Penis (tissue), 1 donor: ENCODE measurements around the genes PDE6G and HGS.

DNA sequence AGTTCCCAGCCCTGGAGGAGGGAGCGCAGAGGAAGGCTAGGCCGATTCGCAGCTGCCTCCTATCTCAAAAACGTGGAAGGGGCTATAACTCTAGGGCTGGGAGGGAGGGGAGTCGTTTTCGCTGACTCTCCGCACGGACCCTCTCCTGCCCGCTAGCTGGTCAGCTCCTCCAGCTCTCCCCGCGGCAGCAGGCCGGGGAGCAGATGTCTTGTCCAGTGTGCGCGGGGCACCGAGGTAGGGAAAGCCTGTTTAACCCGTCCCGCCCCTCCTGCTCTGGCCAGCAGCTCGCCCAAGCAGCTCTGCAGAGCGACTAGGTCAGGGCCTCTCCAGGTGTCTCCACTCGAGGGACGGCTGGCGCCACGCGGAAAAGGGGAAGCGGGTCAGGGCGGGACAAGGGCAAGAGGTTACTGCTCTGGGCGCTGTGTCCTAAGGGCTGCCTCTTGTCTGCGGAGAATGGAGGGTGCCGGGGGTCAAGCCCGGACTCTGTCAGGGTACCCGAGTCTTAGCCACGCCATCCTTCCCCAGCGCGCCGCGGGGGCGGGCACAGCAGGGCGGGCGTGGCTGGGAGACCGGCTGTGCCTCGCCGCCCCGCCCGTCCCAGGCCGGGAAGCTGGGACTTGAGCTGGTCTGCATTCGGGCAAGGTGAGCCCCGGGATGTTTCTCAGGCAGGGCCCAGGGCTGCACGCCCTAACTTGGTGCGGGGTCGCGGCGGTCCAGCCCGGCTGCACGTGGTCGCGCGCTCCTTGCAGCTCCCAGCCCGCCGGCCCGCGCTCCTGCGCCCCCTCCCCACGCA lies 6.1 kb upstream of the ACTG1 start:
- PRO-cap, result no peak

DNA sequence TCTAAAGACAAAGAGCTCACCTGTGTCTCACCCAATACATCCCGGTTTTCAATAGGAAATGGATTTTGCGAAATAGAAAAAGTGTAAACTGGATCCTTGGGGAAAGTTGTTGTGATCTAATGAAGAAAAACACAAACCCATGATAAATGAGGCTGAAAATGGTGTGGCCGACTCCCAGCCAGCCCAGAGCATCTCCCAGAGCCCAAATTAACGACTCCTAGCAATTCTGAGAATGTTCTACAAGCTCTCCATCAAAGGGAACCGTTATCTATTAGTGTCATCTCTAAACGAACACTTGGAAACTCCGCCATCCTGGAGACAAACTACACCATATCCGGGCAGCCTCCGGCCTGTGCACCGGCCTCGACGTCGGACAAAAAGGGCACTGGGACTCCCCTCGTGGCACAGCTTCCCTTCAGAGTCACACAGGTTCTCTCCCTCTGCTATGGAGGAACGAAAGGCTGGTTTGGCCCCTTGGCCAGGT lies 16.9 kb upstream of the FAAP100 start:
- PRO-cap, result no peak

DNA sequence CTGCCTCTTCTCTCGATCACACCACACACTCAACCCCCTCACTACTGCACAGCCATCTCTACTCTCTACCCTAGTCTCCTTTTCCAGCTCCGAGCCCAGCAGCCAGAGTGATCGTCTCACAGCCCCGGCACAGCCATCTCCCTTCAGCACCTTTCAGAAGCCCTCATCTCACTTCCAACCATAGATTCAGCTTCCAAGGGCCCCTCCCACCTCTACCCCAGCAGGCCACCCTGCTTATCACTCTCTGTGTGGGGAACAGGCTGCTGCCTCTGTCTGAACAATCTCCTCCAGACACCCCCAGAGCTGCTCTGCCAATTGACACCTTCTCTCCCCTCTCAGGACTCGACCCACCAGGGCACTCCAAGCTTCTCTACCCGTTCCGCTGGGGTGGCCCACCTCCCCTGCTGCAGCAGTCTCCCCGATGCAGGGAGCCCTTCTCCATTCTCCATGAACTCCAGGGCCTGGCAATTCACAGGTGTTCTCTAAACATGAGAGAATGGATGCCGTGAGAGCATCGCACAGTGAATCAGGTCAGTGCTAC lies 28.2 kb upstream of the FAAP100 start:
- PRO-cap, result no peak

GRCh38 chr17:81613086-81613726 lies 23.7 kb downstream of the NPLOC4 start:
- PRO-cap, result no peak

DNA sequence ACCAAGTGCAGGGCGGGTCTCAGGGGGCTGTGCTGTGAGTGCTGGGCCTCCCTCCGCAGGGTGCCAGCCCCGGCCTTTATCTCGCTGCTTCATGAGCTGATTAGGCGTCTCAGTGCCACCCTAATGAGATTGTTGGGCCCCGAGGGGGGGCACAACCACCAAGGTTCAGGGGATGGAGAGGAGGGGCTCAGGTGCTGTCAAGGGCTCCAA lies at the start of gene PDE6G:
Gene PDE6G (minus strand): TSS at position 52 of the 210 bp plus-strand sequence.
- PRO-cap, result no peak

GRCh38 chr17:81683895-81684285 lies at the start of gene HGS:
Gene HGS (plus strand): TSS chr17:81684011.
- PRO-cap, result bidirectional peak, plus-strand start at chr17:81683984, minus-strand start at chr17:81683753

DNA sequence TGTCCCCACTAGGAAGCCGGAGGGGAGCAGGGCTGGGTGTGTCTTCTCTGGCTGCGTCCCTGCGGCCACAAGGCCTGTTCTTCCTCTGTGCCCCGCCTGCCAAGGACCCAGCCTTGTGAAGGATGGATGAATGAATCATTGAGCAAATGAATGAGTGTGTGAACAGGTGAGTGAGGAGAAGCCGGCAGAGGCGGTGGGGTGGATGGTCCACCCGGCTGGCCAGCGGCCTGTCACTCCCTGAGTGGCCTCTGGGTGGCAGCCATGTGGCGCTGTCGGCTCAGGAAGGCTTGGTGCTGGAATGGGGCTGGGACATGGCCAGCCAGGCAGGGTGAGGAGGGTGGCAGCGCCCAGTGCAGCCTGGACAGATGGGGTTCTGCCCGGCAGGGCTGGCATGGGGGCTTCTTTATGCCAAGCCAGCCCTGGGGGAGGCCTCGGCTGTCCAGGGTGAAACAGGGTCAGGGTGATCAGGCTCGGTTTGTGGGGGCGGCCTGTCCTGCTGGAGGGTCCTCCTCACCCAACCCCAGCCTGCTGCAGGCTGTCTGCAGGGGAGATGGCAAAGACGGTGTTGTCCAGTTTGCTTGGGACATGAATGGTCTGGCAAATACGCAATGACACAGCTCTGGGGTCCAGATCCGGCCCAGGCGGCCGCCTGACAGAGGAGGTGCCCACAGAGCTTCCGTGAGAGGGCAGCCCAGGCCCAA lies 21.7 kb downstream of the SLC25A10 start:
- PRO-cap, result no peak

- PRO-cap, result no peak
Measured at GRCh38 chr17:81734358-81734914, 22.4 kb downstream of the SLC25A10 start.

DNA sequence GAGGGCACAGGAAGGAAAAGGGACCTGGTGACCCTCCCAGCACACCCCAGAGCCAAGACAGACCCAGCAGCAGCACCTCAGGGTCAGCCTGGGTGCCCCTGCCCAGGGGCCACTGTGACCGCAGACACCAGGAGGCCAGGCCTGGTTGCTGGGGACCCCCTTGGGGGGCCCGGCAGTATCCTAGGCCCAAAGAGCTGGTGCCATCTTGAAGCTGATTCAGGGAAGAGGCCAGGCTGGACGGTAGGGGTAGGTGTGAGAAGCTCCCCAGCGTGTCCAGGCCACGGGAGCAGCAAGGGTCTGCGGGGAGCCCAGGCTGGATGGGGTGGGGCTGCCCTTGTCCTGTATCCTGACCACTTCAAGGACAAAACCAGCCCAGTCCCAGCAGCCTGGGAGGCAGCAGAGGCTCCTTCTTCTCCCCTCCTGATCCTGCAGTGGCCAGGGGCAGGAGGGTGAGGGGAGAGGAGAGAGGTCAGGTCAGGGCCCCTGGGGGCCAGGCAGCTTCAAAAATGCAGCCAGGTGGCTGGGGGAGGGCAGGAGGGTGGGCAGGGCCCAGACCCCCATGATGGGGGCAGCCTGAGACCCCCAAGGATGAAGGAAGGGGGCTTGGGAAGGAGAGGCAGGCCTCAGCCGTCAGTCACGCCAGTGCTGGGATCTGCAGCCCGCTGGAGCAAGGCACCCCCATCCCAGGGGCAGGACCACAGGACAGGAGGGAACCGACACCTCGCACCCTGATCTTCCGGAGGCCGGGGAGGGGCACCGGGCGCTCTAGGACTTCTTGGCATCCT lies 10.4 kb downstream of the MCRIP1 start:
- PRO-cap, result no peak

DNA sequence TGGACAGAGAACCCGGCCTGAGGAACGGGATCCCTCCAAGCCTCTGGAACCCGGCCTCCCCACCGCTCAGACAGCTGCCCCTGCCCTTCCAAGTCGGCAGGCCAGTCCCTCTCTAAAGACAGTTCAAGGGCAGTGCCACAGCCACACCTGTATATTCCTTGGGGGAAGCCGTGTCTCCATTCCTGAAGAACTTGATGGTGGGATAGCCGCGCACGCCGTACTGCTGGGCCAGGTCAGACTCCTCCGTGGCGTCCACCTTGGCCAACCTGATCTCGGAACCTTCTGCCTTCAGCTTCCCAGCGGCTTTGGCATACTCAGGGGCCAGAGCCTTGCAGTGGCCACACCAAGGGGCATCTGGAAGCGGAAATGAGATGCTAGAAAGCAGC lies 1.3 kb downstream of the P4HB start:
- PRO-cap, result no peak

- PRO-cap, result no peak
Measured at GRCh38 chr17:81868439-81869169, 2.5 kb downstream of the ARHGDIA start.

- PRO-cap, result bidirectional peak, plus-strand start at chr17:81870874, minus-strand start at chr17:81870785
Measured at GRCh38 chr17:81870319-81870955, 700 bp downstream of the ARHGDIA start.

DNA sequence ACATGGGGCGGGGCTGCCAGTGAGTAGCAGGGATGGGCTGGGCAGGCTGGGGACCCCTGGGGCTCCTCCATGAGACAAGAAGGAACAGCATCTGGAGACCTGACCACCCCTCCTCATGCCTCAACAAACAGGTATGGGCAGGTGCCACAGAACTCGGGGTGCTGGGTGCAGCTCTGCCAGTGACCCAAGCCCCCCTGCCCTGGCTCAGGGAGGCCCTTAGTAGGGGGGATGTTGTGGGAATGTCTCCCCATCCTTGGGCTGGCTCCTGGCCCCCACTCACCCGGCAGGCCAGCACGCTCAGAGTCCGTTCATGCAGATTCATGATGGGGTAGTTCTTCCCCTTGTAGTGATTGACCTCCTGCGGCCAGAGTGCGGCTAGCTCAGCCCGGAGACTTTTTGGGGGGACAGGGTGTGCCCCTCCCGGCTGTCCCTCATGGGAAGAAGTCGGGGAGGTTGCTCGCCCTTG lies 3.8 kb downstream of the NPB start:
- PRO-cap, result no peak

DNA sequence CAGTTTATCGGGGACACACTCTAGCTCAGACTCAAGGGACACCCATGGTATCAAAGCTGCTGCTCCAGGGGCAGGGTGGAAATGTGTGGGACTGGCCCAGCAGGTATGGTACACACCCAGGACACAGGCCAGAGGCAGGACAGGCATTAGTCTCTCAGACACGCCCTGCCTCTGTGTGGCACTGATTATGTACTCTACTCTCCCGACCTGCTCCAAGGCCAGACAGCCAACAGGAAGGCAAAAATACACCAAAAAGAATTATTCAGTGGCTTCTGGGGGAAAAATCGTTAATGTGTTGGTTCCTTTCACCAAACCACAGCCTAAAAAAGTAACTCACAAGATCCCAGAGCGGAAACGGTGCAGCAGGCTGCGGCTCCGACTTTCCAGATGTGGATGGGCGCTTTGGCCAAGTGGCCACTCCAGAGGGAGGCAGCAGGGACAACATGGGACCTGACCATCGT lies 914 bp upstream of the SIRT7 start:
- PRO-cap, result no peak

DNA sequence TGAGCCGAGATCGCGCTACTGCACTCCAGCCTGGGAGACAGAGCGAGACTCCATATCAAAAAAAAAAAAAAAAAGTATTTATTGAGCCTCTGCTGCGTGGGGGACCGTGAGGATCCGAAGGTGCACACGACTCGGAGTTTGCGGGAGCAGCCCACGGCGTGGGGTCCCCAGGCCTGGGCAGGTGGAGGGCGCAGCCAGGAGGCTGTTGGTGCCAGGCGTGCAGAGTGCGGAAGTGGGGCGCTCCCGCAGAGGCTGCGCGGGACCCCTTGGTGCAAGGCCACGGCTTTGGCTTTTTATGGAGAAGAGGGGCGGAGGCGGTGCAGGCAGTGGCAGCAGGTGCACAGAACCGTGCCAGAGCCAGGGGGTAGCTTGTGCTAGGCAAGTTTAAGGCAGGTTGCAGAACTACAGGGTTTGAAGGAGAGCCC lies 1.1 kb downstream of the ASPSCR1 start:
- PRO-cap, result no peak

DNA sequence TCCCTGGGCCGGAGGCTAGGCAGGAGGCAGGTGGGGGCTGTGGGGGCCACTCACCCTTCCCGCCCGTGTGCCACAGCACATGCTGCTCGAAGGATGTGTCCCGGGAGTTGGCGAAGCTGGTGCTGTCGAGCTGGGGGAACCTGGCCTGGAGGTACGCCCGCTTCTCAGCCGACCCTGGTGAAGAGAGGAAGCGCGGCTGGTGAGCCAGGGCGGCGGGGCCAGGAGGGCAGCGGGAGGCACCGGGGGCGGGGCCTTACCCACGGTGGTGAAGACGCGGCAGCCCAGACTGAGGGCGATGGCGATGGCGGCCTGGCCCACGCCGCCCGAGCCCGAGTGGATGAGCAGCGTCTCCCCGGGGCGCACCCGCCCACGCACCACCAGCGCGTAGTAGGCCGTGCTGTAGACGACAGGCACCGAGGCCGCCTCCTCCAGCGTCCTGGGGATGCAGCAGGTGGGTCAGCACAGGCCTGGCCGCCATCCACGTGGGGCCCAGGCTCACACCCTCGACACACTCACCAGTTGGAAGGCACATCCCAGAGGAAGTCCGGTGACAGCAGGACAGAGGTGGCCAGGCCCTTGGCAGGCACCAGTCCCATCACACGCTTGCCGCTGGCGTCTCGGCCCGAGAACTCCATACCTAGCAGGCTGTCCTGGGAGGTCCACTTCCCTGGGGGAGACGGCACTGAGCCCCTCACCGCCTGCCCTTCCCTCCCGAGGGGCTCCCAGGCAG lies 14.2 kb downstream of the FASN start:
- PRO-cap, result no peak

DNA sequence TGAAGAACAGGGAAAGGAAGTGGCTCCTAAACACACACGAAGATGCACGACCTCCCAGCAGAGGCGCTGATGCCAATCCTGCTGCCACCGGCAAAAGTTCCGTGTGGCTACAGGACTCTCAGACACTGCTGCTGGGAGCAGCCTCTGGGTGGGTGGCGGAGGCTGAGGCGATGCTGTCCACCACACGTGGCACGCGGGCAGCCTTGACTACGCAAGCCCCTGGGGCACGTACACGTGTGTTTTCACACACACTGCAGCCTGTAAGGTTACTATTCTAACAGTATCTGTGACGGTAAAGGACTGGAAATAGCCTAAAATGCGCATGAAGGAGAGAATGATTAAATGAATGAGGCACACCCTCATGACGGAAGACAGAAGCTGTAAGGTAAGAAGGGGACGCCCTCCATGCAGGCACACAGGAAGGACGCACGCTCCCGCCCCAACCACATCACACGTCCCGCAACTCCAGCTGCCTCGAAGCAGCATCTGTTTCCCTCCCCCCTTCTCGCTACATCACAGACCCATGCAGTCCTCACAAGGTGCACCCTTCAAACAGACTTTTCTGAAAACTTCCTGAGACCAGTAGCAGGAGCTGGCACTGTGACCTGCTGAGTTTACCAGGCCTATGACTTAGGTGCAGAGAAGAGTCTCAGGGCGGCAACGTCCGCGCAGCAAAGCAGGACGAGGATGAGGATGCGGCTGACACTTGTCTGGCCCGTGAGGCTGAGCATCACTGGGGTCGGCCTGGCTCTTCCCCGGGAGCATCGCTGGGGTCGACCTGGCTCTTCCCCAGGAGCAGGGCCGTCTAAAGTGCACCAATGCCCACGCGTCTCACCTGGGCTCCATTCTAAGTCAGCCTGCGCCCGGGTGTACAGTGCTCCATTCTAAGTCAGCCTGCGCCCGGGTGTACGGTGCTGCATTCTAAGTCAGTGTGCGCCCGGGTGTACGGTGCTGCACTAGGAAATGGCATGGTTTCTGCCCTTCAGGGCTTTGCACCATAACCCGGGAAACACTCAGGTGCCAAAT lies 28.8 kb upstream of the FASN start:
- PRO-cap, result no peak

DNA sequence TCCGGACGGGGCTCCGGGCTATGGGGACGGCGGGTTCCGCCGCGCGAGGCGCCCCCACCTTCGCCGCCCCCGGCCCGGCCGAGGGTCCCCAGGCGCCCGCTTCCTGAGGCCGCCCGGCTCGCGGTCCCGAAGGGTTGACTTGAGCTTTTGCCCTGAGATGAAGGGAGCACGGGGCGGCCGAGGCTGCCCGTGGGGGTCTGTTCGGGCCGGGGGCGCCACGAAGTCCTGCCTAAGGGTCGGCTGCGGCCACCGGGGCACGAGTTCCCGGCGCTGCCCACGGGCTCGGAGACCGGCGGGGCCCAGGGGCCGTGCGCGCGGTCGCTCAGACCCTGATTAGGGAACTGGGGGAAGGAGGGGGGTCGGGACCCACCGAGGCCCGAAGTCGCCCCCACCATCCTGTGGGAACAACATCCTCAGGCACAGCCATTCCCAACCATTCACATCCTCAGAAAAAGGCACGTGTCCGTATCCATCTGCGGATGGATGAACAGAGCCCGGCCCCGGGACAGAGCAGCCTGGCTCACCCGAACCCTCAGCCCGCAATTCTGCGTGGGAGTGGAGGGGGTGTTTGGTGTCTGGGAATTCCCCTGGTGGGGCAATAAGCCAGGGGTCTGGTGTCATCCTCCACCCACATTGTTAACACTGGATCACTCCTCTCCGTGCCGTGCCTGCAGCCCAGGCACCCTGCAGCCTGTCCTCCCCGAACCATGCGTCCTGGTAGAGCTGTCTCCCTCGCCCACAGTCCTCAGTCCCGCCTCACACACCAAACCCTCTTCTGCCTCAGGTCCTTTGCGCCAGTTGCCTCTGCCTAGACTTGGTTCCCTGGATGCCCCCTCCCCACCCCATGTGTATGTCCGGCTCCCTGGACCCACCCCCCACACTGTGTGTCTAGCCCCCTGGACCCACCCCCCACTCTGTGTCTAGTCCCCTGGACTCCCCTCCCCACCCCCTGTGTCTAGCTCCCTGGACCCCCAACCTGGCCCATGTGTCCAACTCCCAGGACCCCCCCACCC lies 706 bp upstream of the CCDC57 start:
- PRO-cap, result no peak

DNA sequence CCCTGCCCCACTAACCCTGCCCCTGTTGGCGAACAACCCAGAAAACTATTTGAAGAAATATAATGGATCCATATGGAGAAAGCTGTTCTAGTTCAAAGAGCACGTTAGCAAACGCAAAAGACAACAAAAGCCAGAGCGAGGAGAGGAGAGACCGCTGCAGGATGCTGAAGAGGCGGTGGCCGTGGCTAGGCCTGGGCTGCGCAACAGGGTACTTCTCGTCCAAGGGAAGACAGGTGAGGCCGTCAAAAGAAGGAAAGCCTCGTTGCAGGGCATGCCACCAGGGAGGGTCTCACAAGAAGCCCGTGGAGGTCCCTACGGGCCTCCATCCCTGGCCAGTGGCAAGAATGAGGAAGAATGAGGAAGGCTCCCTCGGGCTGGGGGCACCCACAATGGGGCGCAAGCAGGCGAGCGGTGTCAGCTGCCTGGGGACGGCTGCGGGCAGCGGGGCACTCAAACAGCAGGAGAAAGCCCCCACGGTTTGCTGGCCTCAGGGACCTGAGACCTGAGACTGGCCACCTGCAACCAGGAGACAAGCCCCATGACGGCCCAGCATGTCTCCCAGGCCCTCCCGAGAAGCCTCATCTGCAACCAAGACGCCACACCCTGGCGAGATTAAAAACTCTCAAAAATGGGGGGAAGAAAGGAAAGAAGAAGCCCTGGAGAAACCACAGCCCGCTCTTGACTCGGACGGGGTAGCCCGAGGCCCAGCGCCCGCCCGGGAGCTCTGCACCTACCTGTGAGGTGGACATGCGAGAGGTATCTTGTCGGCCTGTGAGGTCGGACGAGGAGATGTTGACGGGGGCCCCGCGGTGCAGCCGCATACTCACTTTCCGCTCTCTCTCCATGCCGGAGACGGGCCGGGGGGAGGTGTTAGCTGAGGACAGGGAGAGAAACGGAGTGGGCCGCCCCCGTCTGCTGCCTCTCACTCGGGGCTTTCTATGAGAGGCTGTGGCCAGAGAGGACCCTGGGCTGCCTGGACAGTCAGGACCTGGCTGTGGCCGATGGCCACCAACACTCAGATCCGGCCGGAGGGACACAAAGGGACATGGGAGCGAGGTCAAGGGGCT lies 19.6 kb downstream of the SLC16A3 start:
- PRO-cap, result no peak

GRCh38 chr17:82257237-82258315 lies 15.9 kb downstream of the CSNK1D start:
- PRO-cap, result no peak